Measurements from ENCODE around the genes MUC3A and VGF.

DNA sequence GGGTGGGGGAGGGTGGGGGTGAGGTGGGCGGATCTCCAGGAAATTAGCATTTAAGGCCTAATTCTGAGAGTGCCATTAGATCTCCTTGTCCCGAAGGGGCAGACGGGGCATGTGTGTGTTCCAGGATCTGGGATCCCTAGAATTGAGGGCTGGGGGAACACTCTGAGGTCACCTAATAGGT is 9.4 kb upstream of the EPHB4 start:
- PRO-cap = no peak

GRCh38 chr7:100865545-100865901 is 1.7 kb upstream of the TRIP6 start:
- PRO-cap = no peak

DNA sequence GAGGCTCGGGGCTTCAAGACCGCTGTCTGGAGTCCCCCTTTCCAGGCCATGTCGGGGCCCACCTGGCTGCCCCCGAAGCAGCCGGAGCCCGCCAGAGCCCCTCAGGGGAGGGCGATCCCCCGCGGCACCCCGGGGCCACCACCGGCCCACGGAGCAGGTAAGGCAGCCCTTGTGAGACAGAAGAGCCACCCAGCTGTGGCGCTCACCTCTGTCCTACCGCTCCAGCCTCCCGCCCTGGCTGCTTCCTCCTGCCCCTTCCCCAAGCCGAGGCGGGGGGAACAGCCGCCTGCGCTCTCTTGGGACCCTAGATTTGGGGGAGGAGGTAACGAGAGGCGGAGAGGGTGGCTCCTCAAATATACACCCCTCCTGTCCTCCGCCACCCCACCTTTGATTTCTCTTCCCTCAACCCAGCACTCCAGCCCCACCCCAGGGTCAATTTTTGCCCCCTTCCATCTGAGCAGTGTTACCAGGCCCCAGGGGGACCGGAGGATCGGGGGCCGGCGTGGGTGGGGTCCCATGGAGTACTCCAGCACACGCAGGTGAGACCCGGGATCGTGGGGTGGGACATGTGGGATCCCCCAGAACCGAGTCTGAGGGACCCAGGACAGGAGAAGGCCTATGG is 374 bp downstream of the TRIP6 start:
- PRO-cap = no peak

GRCh38 chr7:100949053-100949707 is at the start of gene MUC3A:
TSS of gene MUC3A (plus strand) at chr7:100949534.
- PRO-cap = no peak

DNA sequence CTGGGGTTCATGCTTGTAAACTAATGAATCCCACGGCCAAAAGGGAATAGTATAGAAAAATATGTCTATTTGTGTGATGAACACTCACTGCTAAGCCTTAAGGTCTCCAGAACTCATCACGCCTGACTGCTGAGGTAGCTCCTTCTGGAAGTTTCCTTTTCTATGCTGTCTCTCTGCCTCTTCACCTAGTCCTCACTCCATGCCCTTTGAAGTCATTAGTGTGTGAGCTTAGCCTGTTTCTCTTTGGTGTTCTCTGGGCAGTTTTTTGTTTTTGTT is 1.3 kb downstream of the MUC3A start:
- PRO-cap = no peak

- PRO-cap = no peak
These were observed 899 bp upstream of the SERPINE1 start for GRCh38 chr7:101126099-101126310.

GRCh38 chr7:101133989-101134654 is 7.2 kb downstream of the SERPINE1 start:
- PRO-cap = no peak

GRCh38 chr7:101136765-101137432 is 10.0 kb downstream of the SERPINE1 start:
- PRO-cap = no peak

DNA sequence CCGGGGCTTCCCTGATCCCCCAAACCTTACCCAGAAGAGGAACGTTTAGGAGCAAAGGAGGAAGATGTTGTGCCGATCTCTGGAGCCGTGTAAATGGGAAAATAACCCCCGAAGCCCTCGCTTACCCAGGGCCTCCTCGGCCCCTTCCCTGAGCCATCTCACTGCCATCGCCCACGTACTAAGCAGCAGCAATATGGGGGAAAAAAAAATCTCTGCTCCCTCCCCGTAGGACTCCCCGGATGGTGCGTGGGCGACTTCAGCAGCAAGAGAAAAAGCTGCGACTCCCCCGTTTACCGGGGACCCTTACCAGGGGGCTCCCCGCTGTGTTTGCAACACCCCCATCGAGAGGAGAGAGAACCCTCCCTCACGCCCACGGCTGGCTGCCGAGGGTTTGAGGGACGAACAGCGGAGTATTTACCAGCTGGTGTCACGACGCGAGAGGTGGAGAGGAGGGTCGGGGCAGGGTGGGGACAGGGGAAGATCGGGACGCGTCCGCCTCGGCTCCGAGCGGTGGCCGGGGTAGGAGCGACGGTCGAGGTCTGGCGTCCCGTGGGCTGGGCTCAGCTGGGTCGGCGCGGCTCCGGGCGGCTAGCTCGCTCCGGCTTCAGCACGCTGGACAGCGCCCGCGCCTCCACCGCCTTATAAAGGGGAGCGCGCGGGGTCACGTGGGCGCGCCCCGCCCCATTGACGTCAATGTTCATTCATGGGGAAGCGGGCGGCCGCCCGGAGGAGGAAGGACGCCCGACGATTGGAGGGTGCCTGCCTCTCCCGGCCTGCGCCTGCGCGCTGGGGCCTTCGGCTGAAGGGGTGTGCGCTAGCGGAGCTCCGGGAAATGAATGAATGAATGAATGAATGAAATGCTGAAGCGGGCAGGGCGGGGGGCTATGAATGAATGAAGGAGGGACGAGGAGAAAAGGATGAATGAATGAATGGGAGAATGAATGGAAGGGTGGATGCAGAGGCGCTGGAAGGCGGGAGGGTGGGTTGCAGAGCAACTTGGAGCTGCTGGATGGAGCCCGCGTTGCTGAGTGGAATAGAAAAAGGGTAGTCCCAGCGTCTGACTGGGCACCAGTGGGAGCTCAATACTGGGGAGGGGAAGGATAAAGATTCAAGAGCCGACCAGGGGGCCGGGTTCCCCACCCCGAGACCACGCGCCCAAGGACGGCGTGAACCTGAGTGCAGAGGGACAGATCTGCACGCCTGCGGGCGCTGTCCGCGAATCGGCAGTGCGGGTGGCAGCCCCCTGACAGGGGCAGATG is at the start of gene VGF:
TSS of gene VGF (minus strand) at position 614 of the 1,259 bp plus-strand sequence.
- PRO-cap = no peak

- PRO-cap = no peak
These were observed 2.2 kb downstream of the CLDN15 start for GRCh38 chr7:101235508-101235722.

- PRO-cap = no peak
These were observed 24.0 kb downstream of the COL26A1 start for GRCh38 chr7:101386511-101387178.

GRCh38 chr7:101602127-101602739 is 26.9 kb downstream of the MYL10 start:
- PRO-cap = no peak

- PRO-cap = no peak
These were observed 26.4 kb downstream of the CUX1 start for GRCh38 chr7:101843694-101844369.

DNA sequence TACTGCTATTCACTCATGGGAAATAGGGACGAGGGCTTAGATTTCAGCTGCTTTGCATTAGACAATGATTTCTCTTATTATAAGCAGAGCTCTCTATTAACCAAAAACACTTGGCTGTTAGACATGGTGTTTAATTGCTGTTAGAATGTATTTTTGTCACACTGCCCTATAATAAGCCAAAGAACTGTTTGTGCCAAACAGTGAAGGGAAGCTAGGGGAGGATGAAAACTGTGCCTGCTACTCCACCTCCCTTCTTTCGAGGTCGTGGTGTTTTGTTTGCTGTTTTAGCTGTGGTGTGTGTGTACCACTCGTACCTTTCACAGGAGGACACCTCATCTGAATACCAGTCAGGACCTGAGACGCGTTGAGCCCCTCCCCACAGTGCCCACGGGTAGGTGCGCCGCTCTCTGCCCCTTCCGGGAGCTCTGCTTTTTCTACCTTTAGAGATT is 57.9 kb downstream of the CUX1 start:
- PRO-cap = no peak

GRCh38 chr7:101882251-101883463 is 65.2 kb downstream of the CUX1 start:
- PRO-cap = no peak

GRCh38 chr7:101912701-101912900 is 95.2 kb downstream of the CUX1 start:
- PRO-cap = no peak

DNA sequence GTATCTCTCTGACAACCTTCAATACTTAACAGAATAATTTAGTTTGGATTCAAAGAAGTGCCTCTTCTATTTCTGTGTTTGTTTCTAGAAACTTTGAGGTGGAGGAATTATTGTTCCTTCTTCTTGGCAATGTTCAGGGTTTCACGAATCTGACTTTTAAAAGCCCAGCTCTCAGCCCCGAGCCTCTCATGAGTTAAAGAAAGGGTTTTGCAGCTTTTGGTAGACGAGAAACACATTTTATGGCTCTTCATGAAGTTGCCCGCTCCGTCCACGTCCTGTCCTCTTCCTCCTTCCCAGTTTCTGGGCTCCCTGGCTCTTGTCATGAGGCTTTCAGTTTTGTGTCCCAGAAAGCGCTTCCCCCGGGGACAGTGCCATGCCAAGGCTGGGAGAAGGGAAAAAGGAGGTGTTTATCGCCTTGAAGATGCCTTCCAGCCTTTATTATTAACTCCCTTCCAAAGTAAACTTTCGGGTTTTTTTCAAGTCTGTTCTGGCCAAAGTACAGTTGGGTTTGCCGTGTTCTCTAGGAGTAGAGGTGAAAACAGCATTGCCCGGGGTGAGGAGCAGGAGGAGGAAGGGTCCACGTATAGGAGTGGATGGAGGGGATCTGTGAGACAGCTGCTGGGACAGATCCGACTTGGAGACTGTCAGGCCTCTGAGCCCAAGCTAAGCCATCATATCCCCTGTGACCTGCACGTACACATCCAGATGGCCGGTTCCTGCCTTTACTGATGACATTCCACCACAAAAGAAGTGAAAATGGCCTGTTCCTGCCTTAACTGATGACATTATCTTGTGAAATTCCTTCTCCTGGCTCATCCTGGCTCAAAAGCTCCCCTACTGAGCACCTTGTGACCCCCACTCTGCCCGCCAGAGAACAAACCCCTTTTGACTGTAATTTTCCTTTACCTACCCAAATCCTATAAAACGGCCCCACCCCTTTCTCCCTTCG is 117.2 kb downstream of the CUX1 start:
- PRO-cap = unidirectional peak, minus-strand start at position 302 of the sequence

DNA sequence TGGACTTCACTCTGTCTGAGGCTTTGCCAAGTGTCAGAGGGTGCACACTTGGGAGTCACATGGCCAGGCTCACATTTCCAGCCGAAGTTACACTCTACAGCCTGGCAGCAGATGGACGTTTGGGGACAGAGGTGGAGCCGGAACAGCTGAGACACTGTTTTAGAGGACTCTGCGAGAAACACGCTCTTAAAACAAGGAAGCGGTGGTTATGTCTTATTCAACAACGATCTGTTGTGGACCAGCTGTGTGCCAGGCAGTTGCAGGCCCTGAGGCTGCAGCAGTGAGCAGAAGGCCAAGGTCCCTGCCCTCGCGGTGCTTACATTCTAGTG is 118.3 kb downstream of the CUX1 start:
- PRO-cap = no peak

DNA sequence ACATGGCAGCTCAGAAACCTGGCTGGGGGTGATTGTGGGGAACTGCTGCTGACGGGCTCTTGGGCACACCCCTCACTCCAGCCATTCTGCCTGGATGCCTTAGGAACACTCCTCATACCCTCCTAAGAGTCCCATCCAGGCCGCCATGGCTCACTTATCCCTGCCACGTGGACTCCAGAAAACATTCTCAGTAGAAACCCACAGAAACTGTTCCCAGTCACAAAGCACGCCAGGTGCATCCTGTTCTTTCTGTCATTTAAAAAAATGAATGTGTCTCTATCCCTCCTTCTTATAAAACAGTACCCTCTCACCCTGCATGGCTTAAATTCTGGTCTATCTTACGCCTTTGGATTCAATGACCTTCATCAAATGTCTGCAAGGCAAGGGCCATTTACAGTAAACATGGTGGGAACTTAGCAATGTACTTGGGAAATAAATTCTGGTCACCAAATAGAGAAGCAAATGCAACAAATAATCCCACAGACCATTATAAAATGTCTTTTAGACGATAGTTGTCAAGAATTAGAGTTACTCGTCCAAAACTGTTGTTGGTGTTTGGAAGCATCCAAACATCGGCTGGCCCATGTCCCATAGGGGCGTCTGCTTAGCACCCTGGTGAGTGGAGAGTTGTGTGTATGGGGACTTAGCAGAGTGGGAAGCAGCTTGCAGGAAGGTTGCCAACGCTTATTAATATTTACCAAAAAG is 177.8 kb downstream of the CUX1 start:
- PRO-cap = no peak

DNA sequence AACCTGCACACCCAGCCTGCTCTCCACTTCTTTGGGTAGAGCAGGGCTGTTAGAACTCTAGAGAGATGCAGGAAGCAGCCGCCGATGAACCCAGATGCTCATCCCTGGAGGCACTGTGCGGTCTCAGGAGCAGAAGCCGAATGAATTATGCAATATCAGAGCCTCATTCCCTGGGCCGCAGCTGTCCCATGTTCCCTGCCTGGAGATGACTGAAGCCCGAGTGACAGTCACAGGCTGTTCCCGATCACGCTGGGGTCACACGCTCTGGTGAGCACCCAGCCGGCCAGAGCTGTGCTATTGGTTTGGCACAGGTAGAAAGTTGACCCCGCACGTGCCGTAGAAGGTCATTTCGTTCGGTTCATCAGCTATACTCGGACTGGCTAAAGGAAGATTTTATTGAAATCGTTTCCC is 140.6 kb upstream of the SH2B2 start:
- PRO-cap = no peak